Epithelial cell of prostate (primary cell): ENCODE results near the genes TUBB6 and CEP192.

DNA sequence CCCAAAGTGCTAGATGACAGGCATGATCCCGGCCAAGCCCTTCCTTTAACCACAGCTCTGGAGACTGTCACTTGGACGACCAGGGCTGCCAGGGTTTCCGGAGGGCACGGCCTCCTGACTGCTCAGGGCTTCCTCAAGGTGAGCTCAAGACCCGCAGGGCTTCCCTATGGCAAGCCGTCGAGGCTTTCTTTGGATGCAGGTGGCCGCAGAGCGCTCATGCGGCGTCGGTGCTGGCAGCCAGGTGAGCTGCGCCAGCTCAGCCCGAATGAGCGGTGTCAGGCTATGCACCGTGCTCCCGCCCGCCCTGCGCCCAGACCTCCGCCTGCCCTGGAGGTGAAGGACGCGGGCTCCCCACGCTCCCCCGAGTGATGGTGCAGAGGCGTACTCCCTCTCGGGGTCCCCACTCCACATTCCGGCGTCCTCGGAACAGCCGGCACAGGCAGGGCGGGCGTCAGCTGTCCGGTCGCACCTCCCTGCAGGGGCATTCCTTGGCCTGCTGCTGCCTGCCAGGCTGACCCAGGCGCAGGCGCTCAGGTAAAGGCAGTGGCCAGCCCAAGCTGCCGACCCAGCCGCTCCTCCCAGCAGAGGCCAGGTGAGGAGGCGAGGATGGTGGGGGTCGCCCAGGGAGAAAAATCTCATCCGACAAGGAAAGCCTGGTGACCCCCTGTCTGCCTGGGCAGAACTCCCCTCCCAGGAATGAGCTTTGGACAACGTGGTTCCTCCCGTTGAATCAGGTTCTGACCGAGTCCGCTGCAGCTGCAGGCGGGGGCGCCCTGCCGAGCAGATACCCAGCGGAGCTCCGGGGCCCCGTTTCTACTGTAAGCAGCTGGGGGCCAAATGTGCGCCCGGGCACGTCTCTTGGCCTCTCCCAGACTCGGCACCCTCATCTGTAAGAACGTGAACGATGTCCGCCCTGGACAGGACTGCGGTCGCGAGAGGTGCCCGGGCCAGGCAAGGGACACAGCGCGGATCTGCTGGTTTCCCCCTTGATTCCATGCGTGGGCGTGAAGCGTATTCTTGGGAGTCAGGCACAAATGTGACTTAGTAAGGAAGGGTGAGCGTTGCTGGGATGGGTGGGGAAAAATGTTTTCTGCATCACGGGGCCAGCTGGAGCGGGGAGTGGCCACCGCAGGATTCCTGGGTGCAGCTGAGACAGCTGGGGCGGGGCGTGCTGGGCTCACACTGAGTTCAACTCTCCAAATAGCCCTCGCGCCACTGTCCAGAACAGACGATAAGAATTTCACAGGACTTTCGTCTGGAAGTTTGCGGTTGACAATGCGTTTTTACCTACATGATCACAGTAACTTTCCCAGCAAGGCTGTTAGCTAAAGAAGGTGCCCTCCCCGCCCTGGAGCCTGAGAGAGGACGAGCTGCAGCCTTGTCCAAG is 20.4 kb upstream of the TUBB6 start:
- RRBS: 20% methylated on average over 13 of the region's 81 CpGs

DNA sequence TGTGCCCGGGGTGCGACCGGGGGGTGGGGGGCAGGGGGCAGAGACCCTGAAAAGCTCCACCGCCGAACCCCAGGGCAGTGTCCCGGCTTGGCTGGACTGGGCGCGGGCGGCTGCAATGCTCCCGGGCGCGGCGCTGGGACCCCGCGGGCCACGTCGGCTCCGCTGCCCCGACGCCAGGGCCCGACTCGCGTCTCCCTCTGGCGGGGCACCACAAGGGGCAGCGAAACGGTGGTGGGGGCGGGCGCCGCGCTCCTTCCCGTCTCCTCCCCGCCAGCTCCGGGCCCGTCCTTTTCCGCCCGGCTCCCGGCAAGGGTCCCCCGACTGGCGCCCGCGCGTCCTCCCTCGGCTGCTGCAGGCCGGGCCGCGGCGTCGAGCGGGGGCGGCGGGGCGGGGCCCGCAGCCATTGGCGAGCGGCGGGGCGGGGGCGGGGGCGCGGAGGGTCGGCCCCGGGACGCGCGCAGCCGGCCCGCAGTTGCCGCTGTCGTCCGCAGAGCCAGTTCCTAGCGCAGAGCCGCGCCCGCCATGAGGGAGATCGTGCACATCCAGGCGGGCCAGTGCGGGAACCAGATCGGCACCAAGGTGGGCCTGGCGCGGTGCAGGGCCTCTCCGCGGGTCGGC is at the start of gene TUBB6:
Gene TUBB6 (plus strand): TSS at position 471 of the 618 bp plus-strand sequence.
- RRBS: 2% methylated on average over 31 of the region's 83 CpGs

DNA sequence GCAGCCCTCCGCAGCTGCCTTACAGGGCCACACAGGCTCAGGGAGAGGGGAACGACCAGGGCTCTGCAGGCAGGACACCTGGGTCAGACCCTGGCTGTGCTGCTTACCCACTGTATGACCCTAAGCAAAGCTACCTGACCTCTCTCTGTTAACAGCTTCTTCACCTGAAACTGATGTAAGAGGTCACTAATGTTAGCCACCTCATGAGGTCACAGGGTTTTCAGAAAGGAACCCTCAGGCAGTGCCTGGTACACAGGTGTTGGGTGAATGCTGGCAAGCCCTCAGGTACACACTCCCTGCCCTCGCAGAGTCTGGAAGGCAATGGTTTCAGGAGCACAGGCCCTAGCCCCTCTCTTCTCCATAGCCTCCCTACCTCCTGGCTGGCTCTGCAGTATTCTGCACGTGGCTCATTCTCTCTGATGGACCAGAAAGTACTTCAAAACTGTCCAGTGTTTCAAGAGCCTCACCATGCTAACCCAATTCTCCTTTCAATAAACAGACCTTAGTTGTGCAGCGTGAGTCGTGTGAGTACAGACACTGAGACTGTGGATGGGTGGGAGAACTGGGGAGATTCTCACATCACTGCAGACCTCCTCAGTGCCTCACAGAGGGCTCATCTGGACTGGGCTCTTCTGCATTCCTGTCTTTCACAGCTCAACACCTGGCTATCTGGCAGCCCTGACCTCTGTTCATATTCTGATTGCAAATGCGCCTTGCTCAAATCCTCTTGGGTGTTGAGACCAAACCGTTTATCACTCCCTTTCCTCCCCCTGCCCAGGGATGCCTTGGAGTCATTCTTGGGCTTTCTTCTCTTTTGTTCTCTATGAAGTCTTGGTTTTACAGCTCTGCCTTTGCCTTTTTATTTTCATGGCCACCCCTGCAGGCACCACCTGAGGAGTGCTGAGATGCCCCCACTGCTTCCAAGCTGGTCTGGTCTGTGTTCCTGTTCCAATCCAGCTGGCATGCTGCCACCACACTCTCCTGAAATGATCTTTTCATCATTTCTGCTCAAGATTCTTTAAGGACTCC is 26.1 kb downstream of the TUBB6 start:
- RRBS: no CpG with 5 or more reads among the region's 8 CpGs

DNA sequence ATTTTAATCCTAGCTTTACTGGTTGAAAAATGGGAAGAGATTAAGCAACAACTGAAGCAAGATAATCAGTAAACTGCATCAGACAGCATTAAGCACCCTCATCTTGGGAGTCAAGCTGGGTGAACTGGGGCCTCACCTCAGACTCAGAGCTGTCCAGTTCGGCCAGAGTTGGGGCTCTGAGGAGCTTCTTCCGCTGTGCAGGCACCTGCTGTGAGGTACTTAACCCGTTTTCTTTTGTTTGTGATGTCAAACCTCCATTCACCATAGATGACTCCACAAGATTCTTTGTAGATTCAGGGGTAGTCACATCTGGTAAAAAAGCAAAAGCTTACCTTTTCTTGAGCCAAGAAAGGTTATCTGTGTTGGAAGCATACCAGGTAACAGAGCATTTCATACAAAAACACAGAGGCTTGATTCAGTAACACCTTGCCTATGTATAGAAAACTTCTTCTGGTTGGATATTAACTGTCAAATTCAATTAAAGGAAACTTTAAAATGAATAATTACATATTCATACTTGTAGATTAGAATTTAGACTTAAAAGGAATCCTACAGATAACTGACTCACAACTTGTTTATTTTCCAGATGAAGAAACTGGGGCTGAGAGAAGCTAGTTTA is 71.9 kb downstream of the PRELID3A start:
- RRBS: no CpG with 5 or more reads among the region's 3 CpGs

- RRBS: no CpG with 5 or more reads among the region's 13 CpGs
Measured at GRCh38 chr18:12503057-12503751, 95.5 kb downstream of the PRELID3A start.

GRCh38 chr18:12645632-12646298 is 12.1 kb downstream of the SPIRE1 start:
- RRBS: no CpG with 5 or more reads among the region's 11 CpGs

DNA sequence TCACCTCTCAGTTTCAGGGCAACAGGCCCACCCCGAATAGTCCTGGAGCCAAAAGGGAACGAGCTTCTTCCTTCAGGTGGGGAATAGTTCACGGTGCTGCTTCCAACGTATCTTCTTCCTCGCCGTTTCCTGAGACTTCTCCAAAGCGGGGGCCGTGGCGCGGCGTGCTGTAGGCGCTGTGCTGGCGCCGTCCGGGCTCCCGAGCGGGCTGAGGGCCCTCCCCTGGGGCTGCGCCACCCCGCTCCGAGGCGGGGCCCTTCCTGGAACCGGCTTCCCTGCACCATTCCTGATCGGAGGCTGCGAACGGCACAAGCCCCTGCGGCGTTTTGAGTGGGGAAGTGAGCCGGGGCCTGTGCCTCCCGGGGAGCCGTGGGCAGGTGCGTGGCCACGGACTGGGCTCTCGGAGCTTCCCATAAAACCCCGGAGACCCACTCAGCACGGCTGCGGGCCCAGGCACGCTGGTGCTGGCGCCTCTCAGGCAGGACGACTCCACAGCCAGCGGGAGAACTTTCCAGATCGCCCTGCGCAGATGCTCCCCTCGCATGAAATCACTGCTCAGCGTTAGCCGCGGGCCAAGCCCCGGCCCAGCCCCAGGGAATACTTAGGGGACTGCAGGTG is 74.7 kb downstream of the PSMG2 start:
- RRBS: 70% methylated on average over 19 of the region's 47 CpGs

DNA sequence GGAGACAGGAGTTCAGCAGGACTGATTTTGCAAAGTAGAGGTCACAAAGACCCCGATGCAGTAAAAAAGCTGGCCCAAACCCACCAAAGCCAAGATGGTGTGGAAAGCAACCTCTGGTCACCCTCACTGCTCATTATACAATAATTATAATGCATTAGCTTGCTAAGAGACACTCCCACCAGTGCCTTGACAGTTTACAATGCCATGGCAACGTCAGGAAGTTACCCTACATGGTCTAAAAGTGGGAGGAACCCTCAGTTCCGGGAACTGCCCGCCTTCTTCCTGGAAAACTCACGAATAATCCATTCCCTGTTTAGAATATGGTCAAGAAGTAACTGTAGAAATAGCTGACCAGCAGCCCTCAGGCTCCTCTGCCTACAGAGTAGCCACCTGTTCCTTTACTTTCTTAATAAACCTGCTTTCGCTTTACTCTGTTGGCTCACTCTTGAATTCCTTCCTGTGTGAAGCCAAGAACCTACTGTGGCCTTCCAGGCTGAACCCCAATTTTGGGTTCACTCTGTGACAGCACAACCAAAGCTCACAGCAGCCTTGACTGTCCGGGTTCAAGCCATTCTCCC is 19.9 kb upstream of the PTPN2 start:
- RRBS: no CpG with 5 or more reads among the region's 7 CpGs

DNA sequence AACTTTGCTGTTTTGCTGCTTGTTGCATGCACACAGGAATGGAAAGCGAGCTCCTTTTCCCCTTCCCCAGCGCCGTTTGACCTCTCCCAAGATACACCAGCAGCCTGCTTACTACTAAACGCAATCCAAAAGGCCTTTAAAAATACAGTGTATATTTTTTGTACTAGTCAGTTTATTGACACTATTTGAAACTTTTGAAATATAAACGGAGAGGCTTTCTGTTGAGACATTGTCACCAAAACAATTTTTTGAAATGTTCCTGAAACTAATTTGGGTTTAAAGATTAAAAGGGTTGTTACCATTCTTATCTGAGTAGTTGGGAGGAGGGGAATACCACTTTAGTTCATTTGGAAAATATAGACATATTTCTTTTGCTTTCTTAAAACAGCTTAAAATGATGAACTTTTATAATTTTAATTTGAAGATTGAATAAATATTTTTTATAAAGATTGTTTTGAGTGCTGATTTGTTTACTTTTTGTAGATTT is 5.8 kb upstream of the CEP192 start:
- RRBS: no CpG with 5 or more reads among the region's 5 CpGs

GRCh38 chr18:12991202-12992298 is at the start of gene CEP192:
TSS of gene CEP192 (plus strand) at chr18:12991362.
- RRBS: under 1% methylated on average over 10 of the region's 64 CpGs

GRCh38 chr18:13137858-13138654 is 80.5 kb upstream of the LDLRAD4 start:
- RRBS: no CpG with 5 or more reads among the region's 24 CpGs

GRCh38 chr18:13165542-13166439 is 52.8 kb upstream of the LDLRAD4 start:
- RRBS: no CpG with 5 or more reads among the region's 18 CpGs

- RRBS: no CpG with 5 or more reads among the region's 6 CpGs
Measured at GRCh38 chr18:13236009-13236355, 17.4 kb downstream of the LDLRAD4 start.

- RRBS: no CpG with 5 or more reads among the region's 3 CpGs
Measured at GRCh38 chr18:13338208-13338859, 119.8 kb downstream of the LDLRAD4 start.

- RRBS: no CpG with 5 or more reads among the region's 6 CpGs
Measured at GRCh38 chr18:13375335-13375606, 156.7 kb downstream of the LDLRAD4 start.

GRCh38 chr18:13376594-13377233 is 158.2 kb downstream of the LDLRAD4 start:
- RRBS: 92% methylated on average over 3 of the region's 23 CpGs

- RRBS: no CpG with 5 or more reads among the region's 23 CpGs
Measured at GRCh38 chr18:13381941-13382968, 163.7 kb downstream of the LDLRAD4 start.

DNA sequence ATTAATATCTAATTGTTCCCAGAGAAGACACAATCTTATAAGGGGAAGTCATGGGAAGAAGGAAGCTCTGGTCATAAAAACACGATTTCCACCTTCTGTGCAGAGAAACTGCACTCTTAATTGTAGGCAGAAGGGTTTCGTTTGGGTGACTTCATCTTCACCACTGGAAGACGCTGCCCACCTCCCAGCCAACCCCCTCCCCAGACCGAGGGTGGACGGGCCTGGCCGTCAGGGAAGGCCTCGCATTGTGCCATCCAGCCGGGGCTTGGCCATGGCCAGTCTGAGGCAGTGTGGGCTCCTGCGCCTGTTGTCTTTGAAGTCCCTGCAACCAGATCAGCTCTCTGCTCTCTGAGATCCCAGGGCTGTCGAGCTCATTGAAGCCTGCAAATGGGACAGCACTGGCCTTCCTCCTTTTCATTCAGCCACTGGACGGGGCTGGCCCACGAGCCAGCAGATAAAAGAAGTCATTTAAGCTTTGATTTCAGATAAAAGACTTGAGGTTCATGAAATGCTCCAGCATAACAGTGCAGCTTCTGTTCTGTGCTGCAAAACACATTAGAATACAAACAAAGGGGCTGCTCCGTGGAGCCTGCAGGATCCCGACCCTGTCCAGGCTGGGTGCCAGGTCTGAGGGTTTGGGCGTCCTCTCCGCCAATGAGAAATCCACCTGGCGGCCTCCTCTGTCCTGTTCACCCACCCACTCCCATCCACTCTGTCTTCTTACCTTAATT is 253.5 kb downstream of the LDLRAD4 start:
- RRBS: no CpG with 5 or more reads among the region's 17 CpGs

GRCh38 chr18:13501244-13501710 is 225.1 kb downstream of the FAM210A start:
- RRBS: no CpG with 5 or more reads among the region's 9 CpGs

GRCh38 chr18:13540493-13541122 is 185.8 kb downstream of the FAM210A start:
- RRBS: no CpG with 5 or more reads among the region's 10 CpGs